Cardiac atrium fibroblast (primary cell): Measurements from ENCODE around the gene DHRS7C.

DNA sequence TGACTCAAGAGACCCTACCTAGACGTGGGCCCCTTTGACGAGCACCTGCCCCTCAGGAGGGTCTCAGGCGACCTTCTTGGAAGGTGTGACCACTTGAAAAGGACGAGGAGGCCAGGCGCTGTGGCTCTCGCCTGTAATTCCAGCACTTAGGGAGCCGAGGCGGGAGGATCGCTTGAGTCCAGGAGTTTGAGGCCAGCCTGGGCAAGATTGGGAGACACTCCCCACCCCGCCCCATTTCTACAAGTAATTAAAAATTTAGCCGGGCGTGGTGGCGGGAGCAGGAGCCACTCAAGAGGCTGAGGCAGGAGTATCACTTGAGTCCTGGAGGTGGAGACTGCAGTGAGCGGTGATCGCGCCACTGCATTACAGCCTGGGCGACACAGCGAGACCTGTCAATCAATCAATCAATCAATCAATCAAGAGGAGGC is 412 bp upstream of the RANGRF start:
- RAMPAGE, long total RNA, result no peak

GRCh38 chr17:8384142-8384367 is 1.1 kb upstream of the RPL26 start:
- RAMPAGE, long total RNA, result no peak

GRCh38 chr17:8436069-8437063 is 682 bp downstream of the NDEL1 start:
- RAMPAGE, long total RNA, result no peak

GRCh38 chr17:8707867-8708494 is 36.7 kb downstream of the CCDC42 start:
- RAMPAGE, long total RNA, result no peak

GRCh38 chr17:8898927-8899845 is 31.7 kb upstream of the PIK3R6 start:
- RAMPAGE, long total RNA, result no peak

DNA sequence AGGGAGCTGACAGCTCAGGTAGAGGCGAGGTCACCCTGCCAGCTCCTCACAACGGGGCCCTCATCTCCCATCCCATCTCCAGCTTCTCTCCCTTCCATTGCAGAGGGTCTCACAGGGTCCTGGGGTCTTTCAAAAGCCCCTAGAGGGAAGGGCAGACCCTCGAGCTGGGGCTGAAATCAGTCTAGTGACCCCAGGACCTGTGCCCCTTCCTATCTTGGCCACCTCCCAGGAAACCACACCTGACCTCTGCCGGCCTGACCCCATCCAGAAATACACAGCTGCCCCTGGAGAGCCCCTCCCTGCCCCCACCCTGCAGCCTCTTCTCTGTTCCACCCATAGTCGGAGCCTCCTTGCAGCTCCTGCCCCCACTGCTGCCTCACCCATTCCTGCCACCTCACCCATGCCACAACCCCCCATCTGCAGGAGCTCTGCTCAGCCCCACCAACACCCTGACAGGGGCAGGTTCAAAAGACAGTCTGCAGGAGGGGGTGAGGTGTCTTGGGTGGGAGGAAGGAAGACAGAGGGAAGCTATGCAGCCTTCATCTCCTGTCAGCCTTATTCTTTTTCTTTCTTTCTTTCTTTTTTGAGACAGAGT is 23.4 kb downstream of the PIK3R5 start:
- RAMPAGE, long total RNA, result no peak

DNA sequence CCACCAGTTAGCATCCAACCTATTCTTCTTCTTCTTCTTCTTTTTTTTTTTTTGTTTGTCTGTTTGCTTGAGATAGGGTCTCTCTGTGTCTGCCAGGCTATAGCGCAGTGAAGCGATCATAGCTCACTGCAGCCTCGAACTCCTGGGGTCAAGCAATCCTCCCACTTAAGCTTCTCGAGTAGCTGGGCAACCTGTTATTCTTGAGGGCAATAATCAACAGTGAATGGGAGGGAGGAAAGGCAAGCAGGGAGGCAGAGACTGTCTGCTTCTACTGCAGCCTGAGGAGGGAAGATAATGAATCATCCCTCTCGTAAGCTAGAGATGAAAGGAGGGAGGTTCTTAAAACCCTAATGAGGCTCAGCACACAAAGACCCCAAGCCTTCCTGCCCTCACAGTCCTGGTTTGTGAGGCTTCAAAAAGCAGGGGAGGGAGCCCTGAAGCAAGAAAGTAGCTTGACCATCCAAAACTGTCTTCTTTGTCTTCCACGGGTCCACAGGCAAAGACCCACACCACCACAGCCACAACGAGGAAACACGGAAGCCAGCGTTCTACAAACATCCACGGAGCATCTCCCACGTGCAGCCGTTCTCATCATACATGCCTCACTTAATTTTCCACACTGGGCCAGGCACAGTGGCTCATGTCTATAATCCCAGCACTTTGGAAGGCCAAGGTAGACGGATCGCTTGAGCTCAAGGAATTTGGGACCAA is 1.9 kb downstream of the PIK3R5 start:
- RAMPAGE, long total RNA, result no peak

DNA sequence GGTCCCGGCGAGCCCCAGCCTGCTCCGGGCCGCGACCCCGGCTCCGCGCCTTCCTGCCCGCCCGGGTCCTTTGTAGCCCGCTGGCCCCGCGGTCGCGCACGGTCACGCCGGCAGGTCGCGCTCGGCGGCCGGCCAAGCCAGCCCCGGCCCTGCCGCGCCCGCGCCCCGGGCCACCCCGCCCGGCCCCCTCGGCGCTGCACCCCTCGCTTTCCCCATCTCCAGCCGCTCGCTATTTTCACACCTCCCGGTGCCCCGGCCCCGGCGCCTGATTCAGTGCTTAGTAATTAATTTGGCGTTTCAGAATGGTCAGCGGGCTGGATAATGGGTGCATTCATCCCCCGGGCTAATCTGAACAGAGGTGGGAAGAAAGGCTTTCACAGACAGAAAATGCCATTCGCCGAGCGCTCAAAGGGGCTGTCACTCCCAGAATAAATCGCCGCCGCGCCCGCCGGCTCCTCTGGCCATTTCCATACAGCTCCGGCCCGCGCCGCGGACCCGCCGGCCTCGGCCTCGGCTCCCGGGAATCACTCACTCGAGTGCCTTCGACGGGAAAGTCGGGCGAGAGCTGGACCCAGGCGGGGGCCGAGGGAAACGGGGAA is 17.8 kb upstream of the NTN1 start:
- RAMPAGE, long total RNA, result no peak

DNA sequence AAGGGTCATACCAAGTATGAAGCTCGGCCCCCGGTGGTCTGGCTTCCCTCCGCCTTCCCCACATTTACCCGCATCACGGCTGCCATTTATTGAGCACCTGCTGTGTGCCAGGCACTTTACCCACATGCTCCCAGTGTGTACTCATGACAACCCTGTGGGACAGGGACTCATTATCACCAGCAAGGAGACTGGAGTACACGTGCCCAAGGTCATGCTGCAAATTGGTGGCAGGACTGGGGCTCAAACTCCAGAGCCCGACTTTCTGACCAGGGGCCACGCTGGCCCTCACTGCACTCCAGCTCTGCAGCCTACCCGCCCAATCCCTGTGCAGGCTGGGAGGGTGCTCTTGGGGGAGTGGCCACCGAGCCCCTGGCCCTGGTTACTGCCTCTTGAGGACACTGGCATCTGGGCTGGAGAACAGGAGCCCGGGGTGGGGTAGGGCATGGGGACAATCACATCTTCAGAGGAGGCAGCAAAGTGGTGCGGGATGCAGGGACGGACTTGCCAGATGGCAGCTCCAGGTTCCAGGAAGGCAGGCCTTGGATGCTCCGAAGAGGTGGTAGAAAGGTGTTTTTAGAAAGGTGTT is 220.4 kb downstream of the NTN1 start:
- RAMPAGE, long total RNA, result no peak

DNA sequence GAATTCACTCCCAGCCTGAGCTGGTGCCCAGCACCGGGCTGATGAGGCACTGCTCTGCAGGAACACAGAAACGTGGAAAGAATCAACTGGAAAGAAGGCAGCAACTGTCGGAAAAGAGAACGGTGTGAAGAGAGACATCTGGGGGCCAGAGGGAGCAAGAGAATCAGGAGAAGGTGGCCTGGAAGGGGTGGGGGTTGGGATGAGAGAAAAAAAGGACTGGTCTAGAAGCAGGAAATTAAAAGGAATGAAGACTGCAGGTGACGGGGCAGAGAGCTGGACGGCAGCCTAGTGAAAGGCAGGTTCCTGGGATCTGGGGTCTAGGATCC is 239.5 kb downstream of the NTN1 start:
- RAMPAGE, long total RNA, result no peak

- RAMPAGE, long total RNA, result no peak
These were observed 110.3 kb downstream of the STX8 start for GRCh38 chr17:9465290-9465792.

DNA sequence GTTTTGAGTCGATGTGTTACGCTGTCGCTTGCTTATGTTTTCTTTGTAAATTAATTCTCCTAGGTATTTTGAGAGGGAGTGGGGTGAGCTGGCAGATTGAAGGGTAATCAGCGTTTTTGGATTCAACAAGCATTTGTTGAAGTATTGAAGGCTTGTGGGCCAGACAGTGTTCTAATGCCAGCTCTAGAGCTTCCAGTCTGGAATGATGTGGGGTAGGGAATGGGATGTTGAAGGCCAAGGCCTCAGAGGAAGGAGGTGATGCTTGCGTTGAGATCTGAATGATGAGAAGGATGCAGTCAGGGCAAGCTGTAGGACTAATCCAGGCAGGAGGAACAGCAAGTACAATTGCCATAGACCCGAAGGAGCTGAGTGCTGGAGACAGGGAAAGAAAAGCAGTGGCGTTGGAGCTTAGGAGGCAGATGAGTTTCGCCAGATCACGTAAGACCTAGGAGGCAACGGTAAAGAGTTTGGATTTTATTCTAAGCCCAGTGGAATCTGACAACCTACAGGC is 1.0 kb downstream of the USP43 start:
- RAMPAGE, long total RNA, result no peak

DNA sequence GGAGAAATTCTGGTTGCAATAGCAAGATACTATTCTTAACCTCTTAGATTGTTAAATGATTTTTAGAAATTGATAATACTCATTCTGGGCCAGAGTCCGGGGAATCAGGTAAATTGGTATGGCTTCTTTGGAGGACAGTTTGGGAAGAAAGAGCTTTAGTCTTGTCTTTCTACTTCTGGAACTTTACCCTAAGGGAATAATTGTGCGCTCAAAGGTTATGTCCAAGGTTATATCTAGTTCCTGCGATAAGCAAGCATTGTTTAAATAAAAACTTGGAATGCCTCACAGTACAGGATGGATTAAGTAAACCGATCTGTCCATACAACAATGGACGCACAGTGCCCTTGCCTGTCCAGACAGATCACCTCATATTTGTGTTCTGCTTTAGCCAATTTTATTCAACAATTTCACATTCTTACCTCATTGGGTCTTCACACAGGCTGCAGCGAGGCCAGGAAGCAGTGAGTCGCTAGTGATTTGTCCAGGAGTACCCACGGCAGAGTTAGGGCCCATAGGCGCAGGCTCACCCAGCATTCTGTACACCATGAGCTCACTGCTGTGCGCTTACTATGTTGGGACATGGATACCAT is 39.6 kb downstream of the USP43 start:
- RAMPAGE, long total RNA, result no peak

DNA sequence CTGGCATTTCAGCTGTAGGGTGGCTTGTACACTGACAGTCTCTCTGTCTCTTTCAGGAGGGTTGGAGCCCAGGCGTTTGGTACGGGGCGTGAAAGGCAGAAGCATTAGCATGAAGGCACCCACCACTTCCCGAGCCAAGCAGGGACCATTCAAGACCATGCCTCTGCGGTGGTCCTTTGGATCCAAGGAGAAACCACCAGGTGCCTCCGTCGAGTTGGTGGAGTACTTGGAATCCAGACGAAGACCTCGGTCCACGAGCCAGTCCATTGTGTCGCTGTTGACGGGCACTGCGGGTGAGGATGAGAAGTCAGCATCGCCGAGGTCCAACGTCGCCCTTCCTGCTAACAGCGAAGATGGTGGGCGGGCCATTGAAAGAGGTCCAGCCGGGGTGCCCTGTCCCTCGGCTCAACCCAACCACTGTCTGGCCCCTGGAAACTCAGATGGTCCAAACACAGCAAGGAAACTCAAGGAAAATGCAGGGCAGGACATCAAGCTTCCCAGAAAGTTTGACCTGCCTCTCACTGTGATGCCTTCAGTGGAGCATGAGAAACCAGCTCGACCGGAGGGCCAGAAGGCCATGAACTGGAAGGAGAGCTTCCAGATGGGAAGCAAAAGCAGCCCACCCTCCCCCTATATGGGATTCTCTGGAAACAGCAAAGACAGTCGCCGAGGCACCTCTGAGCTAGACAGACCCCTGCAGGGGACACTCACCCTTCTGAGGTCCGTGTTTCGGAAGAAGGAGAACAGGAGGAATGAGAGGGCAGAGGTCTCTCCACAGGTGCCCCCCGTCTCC is 63.3 kb downstream of the DHRS7C start:
- RAMPAGE, long total RNA, result no peak

DNA sequence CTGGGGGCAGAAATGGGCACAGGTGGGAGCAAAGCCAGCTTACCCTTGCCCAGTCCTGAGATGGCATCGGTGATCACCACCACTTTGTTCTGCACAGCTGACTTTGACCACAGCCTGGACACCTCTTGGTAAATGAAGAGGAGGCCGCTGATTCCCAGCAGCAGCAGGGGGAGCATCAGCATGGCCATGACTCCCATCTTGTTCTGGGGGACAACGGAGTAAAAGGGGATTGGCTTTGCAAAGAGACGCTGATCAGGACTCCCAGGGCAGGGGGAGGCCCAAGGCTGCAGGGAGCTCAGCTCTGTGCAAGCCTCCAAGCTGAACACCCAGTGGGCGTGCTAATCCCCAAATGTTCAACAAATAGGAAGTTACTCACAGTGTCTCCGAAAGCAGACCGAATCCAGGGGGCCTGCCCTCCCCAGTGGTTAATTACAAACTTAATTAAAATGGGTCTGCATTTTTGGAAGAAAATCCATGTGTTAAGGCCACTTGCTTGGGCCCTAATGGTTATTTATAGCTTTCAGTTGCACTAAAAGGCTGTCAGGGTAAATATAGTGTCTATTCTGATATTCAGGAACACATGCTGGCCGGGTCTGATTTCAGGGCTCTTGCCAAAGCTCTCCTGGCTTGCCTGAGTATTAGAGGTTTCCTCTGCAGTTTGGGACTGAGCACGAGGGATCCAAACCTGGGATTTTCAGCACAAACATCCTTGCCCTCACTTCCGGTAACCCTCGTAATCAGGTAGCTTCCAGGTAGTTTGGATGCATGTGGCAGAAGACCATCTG is at the start of gene DHRS7C:
DHRS7C (minus strand) TSS at position 505 of the 785 bp plus-strand sequence.
- RAMPAGE, long total RNA, result no peak

GRCh38 chr17:10018439-10019056 is 113.5 kb upstream of the RCVRN start:
- RAMPAGE, long total RNA, result no peak

- RAMPAGE, long total RNA, result no peak
These were observed 120.9 kb upstream of the RCVRN start for GRCh38 chr17:10025878-10026394.

DNA sequence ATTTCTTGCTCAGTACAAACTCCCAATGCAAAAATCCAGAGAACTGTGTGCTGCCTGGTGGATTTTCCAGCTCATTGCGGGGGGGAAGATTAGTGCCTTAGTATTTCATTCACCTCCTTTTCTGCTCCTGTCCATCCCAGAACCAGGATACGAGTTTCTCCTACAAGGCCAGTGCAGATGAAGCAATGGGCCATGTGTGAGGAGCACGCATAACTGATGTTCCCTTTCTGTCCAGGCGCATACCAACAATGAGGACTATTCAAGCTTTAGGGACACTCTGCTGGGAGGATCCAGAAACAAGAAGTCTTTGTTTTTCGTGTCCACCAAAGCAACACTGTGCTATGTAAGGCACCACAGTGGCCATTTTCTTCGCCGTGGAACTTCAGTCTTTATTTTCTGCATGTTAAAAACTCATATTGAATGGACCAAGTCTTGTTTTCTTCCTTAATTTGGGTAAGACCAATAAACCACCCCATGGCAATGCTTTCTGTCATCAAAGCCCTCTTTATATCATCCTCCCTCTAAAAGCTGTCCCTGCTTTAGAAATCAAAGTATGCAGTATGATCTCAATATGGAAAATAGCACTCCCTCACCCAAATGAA is 143.9 kb upstream of the RCVRN start:
- RAMPAGE, long total RNA, result no peak

DNA sequence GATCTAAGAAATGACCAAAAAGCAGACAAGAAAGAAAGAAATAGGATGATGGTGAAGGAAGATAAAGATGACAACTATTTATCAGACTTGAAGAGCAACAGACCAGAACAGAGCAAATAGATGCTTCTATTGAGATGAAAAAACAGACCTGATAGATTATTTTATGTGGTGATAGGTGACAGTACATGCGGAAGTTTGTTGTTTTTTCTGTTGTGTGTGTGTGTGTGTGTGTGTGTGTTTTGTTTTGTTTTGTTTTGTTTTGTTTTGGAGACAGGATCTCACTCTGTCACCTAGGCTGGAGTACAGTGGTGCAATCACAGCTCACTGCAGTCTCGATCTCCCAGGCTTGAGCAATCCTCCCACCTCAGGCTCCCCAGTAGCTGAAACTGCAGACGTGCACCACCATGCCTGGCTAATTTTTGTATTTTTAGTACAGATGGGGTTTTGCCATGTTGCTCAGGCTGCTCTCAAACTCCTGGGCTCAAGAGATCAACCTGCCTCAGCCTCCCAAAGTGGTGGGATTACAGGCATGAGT is 120.5 kb downstream of the GAS7 start:
- RAMPAGE, long total RNA, result no peak

DNA sequence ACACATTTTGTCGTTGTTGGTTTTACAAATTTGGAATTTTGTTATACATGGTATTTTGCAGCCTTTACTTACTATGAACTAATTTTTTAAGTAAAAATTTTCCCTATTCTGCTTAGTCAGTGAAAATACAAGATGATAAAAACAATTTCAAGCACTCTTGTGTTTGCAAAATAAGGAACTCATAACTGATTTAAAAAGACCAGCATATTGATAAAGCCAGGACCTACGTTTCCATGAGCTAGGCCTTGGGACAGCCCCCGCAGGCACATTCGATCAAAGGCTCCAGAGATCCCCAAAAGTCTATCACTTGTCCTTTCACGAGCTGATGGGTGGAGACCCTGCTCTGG is 31.8 kb downstream of the GAS7 start:
- RAMPAGE, long total RNA, result no peak